ENCODE results near the gene TFB1M.

- PRO-cap, 2 experiments, result no peak in any of the 2 experiments
These were observed 70.3 kb downstream of the SCAF8 start for GRCh38 chr6:154803356-154804163.

GRCh38 chr6:155106615-155107402 is 111.7 kb downstream of the TIAM2 start:
- PRO-cap, 2 experiments, result no peak in any of the 2 experiments

- PRO-cap, 2 experiments, result no peak in any of the 2 experiments
These were observed 15.5 kb upstream of the CLDN20 start for GRCh38 chr6:155248301-155248742.

DNA sequence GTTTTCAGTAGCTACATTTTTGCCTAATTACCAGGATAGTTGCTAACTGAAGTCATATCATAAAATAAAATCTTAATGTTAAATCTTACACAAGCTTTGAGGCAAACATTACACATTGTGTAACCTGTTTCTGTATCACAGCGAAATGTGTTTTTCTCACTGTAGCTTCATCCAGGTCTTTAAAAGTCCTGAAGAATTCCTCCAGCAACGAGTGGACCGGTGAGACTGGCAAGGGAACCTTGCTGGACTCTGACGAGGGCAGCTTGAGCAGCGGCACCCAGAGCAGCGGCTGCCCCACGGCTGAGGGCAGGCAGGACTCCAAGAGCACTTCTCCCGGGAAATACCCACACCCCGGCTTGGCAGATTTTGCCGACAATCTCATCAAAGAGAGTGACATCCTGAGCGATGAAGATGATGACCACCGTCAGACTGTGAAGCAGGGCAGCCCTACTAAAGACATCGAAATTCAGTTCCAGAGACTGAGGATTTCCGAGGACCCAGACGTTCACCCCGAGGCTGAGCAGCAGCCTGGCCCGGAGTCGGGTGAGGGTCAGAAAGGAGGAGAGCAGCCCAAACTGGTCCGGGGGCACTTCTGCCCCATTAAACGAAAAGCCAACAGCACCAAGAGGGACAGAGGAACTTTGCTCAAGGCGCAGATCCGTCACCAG is 7.4 kb upstream of the CLDN20 start:
- PRO-cap, 2 experiments, result no peak in any of the 2 experiments

DNA sequence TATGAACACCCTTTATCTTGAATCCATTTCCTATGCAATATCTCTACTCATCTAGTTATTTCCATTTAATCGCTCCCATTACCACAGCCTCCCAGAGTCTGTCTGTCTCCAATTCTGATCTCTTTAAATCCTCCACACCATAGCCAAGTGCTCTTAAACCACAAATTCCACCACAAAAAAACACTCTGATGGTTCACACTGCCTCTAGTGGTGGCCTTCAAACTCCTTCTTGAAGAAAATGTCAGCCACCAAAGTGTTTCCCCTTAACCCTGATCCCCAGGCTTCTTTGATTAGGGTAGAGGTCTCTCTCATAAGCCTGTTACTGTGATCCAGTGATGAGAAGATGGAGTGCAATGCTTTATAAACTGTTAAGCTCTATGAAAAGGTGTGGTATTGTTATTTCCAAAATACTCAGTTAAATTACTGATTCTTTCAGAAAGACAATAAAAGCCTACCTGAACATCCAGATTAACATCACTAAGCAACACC is 4.3 kb downstream of the CLDN20 start:
- PRO-cap, 2 experiments, result no peak in any of the 2 experiments

DNA sequence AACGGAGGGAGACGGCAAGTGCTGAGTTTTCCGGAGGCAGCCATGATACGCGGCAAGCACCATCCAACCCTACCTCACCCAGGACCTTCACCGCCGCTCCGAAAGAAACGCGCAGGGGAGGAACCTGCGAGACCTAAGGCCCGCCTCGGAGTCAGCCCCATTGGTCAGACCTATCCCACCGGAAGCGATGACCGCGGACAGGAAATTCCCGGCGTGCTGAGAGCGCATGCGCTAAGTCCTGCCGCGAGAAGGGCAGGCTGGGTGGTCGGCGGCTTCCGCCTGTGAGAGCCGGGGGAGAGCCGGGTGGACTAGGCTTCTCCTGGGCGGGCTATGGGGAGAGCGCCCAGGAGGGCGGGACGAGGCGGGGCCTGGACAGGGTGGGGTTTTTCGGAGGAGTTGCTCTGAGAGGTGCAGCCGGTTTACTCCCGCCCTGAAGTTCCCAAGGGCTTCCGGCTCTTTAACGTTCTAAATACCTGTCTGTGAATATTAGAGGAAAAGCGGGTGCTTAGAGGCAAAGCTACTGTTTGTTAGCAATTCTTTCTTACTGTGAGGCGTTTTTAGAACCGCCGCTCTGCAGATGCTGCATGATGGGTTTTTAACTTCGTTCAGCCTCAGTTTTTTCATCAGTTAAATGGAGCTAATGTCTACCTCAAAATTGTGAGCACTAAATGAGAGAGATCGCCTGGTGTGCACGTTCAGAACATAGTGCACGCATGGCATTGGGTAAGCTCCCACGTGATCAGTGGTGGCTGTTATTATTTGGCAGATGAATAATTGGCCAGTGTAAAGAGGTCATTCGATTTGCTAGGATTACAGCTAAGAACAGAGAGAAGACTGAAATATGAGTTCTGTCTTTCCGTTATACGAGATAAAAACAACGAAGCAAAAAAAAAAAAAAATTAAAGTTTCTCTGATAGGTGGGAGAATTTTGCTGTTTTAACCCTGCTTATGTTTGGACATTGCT is at the start of gene TFB1M:
Gene TFB1M, minus strand, starts transcription at position 100 of the 964 bp plus-strand sequence.
- PRO-cap, 2 experiments, result peak in 2 of 2 experiments; most common plus-strand start position 234 of the sequence (in 2); most common minus-strand start position 100 of the sequence (in 2)

DNA sequence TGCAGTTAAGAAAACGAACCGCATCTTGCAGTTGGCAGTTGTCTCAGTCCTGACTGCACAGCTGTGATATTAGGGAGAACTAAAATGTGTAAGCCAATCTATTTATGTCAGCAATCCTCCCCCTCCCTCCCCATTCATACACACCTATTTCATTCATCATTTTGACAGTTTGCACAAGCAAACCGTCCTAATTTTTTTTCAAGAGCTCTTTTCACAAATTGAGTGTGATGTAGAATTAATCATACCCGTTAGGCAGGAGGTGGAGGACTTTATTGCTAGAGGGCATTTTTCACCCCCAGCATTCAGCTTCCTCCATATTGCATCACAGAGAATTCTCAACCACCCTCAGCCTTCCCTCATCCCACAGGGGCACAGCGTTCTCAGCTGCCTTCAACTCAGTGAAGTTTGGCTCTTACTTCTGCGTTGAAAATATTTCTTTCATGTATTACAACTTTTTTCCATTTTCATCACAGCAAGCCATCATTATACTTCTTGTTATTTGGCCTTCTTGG is 37.5 kb downstream of the NOX3 start:
- PRO-cap, 2 experiments, result peak in 1 of 2 experiments; most common minus-strand start position 400 of the sequence (in 1)

- PRO-cap, 2 experiments, result no peak in any of the 2 experiments
These were observed 37.1 kb downstream of the NOX3 start for GRCh38 chr6:155418545-155418862.

DNA sequence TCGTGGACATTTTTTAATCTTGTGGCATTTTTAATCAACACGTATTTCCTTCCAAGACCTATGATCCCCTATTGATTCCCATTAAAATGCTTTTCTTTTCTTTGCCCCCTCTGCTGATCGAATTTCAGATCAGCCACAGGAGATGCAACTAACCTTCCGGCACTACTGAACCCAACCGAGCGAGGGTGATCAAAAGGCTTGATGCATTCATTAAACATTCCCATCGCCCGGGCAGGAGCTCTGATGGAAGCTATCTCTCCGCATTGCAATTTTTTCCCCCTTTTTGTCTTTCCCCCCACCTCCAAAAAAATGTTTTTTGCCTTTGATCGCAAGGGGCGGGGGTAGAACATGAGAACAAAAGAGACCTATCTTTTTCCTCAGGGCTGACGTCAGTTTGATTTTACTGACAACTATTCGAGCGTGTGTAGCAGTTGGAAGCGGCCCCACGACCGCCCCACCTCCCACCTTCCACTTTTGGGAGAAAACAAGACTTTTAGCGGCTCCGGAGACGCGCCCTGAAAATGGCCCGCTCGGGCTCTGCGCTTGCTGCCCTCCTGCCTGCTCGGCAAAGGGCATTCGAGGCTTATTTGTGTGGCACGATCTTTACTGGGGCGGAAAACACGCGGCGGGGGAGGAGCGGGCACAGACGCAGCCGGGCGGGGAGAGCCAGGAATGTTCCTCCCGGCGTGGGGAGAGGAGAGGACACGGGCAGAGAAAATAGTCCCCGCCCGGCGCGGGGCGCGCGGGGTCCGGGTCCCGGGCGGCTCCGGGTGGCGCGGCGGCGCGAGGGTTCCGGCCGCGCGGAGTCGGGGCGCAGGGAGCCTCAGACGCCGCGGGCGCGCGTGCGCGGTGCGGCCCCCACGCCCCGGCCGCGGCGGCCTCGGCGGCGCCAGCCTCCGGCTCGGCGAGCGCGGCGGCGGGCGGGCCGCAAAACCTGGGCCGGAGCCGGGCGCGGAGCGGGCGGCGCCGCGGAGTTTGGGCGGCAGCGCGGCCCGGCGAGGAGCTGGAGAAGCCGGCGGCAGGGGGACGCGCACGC is 90.3 kb upstream of the ARID1B start:
- PRO-cap, 2 experiments, result peak in 2 of 2 experiments; most common plus-strand start position 430 of the sequence (in 2); most common minus-strand start position 167 of the sequence (in 1)

DNA sequence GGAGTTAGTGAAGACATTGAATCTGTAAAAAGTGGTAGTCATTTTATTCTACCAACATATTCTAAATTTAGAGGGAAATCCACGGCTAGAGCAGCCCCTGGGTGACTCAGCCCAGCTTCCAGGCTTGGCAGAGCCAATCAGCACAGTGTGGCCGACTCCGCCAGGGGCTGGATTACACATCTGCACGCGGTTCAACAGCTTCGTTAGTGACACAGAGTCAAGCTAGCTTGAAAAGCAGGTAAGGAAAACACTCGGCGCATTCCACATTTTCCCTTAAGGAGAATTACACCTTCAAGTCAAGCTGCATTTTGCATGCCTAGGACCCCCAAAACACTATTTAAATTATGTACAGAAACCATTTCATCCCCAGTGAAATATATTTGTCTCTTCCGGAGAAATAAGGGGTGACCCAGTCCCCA is 58.5 kb upstream of the ARID1B start:
- PRO-cap, 2 experiments, result no peak in any of the 2 experiments

- PRO-cap, 2 experiments, result peak in 2 of 2 experiments; most common plus-strand start chr6:156779765 (in 2); most common minus-strand start chr6:156779299 (in 1)
These were observed 2.3 kb downstream of the ARID1B start for GRCh38 chr6:156779098-156780283.

GRCh38 chr6:156822302-156823447 is 45.5 kb downstream of the ARID1B start:
- PRO-cap, 2 experiments, result no peak in any of the 2 experiments

DNA sequence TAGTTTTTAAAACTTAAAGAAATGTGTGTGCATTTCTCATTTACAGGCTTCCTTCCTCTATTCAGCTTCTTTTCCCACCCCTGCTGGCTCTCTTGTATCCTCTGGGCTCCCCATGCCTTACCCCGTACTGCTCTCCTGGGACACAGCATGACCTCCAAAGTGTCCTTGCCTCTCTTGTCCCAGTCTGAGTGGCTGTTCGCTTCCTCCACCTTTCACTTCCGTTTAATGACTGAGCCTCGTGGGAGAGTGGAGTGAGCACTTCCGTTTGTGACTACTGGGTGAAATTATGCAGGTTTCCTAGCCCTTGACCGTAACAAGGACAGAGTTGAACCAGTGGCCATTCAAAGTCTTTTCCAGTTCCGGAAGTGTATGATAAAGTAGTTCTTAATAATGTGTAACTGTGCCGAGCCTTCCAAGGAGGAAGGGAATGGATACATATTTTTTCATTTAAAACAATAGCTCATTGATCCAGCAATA is 109.2 kb downstream of the ARID1B start:
- PRO-cap, 2 experiments, result peak in 2 of 2 experiments; most common minus-strand start position 186 of the sequence (in 2)

DNA sequence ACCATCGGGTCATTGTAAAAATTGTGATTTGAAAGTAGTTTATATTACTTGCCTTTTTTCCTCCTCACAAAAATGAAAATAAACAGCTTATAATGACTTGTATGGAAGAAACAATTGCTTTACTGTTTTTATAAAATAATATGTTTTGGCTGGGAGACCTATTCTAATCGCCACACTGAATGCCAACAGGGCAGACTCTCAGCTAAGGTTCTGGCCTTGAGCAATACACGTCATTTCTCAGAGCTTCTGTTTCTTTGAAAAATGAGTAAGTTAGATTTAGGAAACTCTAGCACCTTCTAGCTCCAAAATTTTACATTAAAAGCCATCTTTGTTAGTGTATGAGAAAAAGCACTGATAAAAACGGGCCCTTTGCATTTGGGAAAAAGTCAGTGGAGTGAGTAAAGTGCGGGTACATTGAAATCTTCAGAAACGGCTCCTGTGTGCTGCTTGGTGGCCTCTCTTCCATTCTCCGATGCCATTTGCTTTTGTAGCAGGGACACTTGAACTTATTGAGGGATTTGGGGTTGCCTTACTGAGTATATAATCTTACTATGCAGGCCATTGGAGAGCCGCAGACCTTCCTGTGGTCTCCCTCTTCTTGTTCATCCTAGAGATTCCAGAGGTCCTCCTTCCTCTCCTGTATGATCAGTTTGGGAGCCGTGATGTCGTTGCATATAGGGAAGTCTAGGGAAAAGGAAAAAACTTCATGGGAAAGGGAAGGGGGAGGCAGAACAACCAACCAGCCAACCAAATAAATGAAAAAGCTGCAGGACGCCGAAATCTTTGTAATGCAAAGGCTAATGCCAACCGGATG is 166.8 kb downstream of the ARID1B start:
- PRO-cap, 2 experiments, result no peak in any of the 2 experiments

DNA sequence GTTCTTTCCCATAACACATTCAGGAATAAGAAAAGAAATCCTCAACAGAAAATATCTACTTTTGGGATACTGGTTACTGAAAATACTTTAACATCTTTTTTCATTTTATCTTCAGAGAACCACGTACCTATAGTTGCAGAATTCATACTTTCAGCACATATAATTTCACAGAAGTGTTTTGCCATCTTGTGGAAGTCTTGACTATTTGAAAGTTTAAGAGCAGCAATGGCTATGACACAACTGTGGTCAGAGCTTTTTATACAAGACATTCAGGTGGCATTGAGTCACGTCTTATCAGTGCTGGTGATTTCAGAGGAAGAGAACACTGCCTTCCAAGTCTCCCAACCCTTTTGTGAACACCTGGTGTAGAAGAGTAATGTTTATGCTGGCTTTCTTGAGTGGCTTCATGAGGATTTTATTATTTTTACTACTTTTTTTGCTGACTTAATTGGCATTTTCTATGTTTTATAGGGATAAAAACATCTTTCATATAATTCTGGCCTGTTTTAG is 171.6 kb downstream of the ARID1B start:
- PRO-cap, 2 experiments, result no peak in any of the 2 experiments

GRCh38 chr6:157022169-157022467 is 244.9 kb downstream of the ARID1B start:
- PRO-cap, 2 experiments, result peak in 2 of 2 experiments; most common plus-strand start chr6:157022290 (in 1)

GRCh38 chr6:157089191-157089665 is 234.1 kb downstream of the TMEM242 start:
- PRO-cap, 2 experiments, result no peak in any of the 2 experiments

DNA sequence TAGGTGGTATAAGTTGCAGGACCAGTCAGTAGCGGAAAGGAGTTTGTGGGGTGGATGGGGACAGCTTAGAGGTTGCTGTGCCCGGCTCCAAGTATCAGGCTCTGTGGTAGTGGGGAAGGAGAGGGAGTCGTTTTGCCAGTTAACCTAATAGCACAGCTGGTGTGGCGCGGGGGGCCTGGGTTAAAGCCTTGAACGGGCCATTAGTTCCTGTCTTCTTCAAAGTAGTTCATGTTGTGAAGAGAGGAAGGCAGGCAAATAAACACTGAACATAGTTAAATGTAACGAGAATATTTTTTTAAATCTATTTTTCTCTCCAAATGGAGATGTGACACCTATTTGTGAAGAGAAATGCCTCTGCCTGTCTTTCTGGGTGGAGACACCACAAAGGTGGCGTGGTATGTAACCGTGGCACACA is 203.0 kb downstream of the TMEM242 start:
- PRO-cap, 2 experiments, result no peak in any of the 2 experiments

DNA sequence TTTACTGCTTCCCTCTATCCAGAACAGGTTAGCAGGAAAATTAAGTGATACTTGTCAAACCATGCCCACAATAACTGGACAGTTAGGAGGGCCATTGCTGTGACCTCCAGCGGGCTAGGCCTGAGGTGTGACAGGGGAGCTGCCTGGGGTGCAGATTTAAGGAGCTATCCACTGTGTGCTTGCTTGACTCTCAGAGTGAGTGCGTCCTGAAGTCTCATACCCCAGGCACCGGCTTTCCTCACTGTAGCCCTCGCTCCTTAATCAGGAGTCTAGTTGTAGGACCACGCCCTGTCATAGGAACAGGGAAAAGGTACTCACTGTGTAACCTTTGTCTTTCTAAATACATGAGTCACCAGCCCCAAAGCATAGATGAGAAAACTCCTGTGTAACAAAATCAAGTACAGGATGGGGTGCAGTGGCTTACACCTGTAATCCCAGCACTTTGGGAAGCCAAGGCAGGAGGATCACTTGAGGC is 141.7 kb downstream of the TMEM242 start:
- PRO-cap, 2 experiments, result no peak in any of the 2 experiments

DNA sequence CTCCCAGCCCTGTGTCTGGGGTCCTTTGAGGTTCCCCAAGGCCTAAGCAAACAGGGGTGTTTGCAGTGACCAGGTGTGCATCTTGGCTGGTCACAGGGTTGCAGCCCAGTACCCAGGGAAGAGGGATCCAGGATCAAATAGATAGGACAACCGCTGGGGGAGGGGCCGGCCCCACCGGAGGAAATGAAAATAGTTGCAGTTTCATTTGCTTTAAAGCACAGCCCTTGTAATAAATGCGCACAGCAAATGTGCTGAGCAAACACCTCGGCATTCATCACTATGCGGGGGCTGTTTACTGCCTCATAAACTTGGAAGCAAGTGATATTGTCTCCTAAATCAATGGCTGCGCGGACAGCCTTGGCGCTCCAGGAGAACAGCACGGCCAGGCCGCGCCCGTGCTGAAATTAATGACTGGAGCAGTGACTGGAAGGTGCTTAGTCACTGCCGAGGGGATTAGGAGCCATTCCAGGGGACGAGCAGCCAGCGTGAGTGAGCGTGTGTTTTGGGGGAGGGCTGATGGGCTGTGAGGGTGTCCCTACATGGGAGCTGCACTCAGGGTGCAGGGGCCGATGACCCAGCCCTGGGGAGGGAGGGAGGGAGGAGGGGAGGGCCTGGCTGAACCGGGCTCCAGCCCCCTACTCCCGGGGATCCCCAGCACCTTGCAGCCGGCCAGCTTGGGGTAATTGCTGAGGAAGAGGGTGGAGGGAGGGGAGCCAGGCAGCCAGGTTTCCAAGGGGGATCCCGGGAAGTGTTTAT is 82.8 kb downstream of the TMEM242 start:
- PRO-cap, 2 experiments, result peak in 1 of 2 experiments; most common plus-strand start position 368 of the sequence (in 1); most common minus-strand start position 378 of the sequence (in 1)